HTERT-HM (cell line): ENCODE measurements around a stretch of chr2.

DNA sequence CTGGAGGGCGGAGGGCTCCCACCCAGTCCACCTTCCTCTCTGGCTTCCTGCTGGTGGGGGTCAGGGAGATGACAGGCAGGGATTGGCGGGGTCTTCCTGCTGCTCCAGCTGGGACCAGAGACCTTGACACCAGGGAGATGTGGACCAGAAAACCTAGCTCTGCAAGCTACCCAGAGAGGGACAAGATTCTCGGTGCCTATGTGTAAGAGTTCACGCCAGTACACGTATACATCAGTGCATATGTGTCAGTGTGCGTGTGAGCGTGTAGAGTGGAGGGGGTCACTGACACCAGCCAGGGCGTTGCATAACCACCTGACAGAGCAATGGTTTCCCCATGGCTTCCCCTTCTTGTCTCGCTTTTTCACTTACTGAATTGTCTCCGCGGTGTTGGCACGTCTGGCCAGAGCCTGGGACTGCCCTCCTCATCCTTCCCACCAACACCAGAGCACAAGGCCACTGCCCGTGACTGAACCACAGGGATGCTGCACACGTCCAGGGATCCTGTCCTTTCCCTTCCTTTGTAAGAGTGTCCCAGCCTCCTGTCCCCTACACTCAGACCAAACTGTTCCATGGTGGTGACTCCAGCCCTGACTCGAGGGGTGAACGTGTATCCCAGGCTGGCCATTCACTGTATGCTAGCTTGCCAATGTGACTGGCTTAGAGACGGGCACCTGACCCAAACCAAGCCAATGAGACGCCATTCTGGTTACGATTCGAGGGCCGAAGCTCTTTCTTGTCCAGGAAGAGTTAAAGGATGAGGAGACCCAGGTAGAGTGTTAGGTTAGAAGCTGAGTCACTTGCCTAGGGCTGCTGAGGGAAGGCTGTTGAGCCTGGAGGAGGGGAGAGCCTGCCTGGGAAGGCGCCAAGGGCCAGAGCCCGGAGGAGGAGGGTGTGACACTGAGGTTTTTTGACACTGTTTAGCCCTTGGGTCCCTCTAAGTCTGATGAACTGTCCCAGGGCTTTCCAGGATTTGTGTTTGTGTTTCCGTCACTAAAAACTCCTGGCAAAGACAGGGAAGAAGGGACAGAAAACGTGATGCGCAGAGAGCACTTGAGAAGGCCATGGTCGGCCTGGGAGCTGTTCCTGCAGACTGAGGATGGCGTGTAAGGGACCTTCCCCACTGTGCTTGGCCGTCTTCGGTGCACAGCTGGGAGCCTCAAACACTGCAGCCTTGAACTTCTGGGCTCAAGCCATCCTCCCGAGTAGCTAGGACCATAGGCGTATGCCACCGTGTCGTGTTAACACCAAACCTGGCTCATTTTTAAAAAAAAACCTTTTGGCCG, 16.2 kb upstream of the SEMA4C start:
- RRBS, result no CpG with 5 or more reads among the region's 35 CpGs

DNA sequence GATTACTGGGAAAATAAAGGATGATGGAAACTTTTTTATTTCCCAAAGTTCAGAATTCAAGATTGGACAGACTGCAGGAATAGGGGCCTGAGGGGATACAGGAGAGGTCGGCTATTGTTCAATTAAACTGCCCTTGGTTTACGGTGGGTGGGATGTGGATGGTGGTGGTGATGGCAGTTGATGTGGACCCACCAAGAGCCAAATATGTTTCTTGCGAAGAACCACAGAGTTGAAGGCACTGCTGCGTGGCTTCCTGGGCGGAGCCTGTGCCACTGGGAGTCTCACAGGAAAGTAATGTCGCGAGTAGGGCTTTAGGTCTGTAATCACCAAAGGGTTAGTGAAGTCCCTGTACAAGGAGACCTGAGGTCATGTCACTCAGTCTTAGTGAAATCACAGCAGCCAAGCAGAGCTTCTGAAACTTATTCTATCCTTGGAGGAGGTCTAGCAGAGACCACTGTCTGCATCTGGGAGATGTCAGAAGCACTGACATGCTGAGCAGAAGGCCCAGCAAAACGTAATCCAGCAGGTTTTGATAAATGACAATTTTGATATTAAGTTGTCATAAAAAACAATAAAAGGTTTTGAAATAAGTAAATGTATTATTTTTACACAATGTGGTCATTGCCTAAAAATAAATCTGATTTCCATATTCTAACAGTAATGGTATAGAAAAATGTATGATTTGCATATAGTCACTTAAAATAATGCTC, 46.1 kb downstream of the FAHD2B start:
- RRBS, result no CpG with 5 or more reads among the region's 8 CpGs

GRCh38 chr2:97192807-97193518, 80.0 kb downstream of the ANKRD36 start:
- RRBS, result no CpG with 5 or more reads among the region's 9 CpGs

GRCh38 chr2:97194668-97195123, 81.7 kb downstream of the ANKRD36 start:
- RRBS, result no CpG with 5 or more reads among the region's 6 CpGs

- RRBS, result no CpG with 5 or more reads among the region's 13 CpGs
Observed at GRCh38 chr2:97202027-97202744, 89.2 kb downstream of the ANKRD36 start.

DNA sequence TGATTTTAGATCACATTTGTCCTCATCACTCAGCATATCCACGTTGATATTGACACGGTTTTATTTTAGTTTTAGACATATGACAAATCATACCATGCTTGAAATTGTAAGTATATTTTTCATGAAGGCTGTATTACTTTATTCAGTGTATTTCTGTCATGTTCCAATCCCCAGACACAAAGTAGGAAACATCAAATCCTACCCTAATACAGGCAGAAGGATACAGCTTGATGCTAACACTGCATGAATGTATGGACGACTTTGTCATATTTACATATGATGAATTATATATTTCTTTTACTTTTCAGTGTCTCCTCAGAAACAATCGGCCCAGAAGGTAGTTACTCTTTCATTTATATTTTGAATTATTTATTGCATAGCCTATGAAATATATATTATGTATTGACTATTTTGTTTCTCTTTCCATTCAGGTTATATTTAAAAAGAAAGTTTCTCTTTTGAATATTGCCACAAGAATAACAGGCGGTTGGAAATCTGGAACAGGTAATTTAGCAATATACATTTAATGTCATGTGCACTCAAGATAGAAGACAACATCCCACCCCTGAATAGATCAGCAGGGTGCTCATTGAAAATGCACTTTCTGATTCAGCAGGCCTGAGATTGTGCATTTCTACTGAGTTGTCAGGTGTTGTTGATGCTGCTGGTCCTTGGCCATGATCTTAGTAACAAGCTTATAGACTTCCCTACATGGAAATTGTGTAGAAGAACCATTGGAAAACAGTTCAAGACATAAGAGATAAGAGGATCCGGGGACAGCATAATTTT, 104.1 kb downstream of the ANKRD36 start:
- RRBS, result no CpG with 5 or more reads among the region's 6 CpGs

- RRBS, result no CpG with 5 or more reads among the region's 9 CpGs
Observed at GRCh38 chr2:97539946-97540756, 49.5 kb downstream of the ANKRD36B start.

DNA sequence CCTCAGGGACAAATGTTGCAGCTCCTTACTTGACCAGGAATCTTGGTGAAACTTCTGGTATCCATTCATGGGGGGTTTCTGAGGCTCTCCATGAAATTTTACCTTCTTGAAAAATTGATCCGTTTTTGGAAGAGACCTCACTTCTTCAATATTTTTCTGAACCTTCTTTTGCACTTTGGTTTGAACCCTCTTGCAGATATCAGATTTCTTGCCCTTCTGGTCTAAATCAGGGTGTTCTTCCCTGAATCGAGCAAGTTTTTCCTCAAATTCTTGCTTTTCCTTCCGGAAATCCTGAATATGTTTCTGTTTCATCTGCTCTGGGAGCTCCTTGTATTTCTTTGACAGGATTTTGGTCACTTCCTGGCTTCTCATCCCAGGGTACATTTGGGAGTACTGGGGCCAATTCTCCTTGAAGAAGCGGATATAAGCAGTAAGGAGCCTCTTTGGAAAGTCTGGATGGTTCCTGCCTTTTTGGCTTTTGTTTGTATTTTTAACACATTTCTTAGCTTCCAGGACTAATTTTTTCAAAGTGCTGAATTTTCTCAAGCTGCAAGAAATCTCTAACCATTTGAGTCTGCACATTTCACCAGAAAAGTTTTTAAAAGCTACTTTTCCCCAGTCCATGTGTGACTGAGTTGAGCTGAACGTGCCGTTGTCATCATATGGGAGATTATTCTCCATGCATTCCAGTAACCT, 8.7 kb upstream of the COX5B start:
- RRBS, result no CpG with 5 or more reads among the region's 6 CpGs

DNA sequence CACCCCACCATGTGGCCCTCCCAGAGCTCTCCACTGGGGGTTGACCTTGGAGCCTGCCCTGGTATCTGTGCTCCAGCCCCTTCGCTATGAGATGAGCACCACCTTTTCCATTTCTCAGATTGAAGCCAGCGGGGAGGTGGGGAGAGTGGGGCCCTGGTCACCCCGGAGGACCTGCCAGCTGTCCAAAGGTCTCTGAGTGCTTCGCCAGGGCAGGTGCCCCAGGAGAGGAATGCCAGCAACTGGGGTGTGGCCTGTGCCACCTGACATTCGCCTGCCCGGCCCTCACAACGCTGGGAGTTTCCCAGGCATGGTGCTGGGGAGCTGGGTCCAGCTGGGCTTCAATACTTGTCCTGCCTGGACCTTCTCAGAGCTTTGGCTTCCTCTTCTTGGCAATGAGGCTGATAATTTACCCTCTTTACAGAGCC, 5.9 kb upstream of the ZAP70 start:
- RRBS, result 13% methylated on average over 3 of the region's 7 CpGs

DNA sequence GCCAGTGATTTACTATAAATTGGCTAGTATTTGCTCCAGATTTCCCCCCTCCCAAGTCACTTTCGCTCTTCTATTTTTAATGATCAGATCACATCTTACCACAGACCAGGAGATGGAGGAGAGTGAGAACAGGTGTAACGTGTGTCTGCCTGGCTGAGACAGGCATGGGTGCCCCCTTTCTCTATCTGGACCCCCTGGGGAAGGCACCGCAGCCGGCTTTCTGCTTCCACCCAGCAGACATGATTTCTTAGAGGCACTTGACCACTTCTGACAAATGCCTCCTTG, 46.8 kb downstream of the ZAP70 start:
- RRBS, result no CpG with 5 or more reads among the region's 4 CpGs

GRCh38 chr2:97760488-97761387, 47.4 kb downstream of the ZAP70 start:
- RRBS, result no CpG with 5 or more reads among the region's 27 CpGs

- RRBS, result no CpG with 5 or more reads among the region's 19 CpGs
Observed at GRCh38 chr2:97788028-97789188, 75.0 kb downstream of the ZAP70 start.

- RRBS, result no CpG with 5 or more reads among the region's 3 CpGs
Observed at GRCh38 chr2:97838994-97839313, 125.6 kb downstream of the ZAP70 start.

DNA sequence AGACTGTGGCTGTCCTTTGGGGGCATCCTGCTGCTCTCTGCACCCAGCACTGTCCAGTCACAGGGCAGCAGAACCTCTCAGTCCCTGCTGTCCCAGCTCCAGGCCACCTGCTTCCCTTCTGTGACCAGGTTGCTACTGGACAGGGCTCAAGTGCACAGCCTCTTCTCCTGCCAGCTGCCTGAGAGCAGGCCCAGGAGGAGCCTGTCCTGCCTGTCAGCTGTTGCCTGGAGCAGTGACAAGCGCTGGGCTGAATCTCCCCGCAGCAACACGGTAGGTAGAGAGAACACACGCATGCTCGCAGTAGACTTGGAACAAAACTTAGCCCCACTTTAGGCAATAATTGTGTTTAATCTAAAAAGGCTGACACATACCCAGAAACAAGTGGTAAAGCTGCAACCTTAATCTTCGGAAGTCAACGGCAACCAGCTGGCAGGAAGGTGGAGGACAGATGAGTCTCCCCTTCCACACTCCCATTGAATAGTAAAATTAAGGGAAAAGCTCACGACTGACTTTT, 41.0 kb upstream of the TMEM131 start:
- RRBS, result no CpG with 5 or more reads among the region's 8 CpGs

DNA sequence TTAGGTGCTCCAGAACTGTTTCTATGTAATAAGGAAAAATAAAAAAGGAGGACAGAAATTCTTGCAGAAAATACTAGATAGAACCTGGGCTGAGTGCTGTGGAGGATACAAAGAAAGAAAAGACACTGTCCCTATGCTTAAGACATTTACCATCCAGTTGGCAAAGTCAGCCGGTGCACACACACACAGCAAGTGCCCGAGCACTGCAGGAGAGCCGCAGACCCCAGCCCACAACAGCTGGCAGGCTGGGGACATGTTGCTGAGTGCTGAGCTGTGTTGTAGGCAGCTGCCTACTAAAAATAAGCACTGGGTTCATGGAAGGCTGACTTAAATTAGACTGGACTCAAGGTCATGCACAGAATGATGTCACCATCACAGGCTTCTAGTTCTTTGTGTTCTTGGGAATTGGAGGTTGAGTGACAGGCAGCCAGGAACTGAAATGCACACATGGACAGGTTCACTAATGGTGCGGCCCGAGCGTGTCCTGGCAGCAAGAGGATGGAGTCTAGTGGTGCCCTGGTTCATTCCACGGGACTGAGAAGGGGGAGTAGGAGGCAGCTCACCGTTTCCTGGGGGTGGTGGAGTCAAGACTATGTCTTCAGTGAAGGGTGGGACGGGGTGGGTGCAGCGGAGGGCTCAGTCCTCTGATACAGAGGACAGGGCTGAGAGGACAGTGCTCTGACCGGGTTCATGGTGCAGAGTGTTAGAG, 71.3 kb downstream of the VWA3B start:
- RRBS, result no CpG with 5 or more reads among the region's 11 CpGs

DNA sequence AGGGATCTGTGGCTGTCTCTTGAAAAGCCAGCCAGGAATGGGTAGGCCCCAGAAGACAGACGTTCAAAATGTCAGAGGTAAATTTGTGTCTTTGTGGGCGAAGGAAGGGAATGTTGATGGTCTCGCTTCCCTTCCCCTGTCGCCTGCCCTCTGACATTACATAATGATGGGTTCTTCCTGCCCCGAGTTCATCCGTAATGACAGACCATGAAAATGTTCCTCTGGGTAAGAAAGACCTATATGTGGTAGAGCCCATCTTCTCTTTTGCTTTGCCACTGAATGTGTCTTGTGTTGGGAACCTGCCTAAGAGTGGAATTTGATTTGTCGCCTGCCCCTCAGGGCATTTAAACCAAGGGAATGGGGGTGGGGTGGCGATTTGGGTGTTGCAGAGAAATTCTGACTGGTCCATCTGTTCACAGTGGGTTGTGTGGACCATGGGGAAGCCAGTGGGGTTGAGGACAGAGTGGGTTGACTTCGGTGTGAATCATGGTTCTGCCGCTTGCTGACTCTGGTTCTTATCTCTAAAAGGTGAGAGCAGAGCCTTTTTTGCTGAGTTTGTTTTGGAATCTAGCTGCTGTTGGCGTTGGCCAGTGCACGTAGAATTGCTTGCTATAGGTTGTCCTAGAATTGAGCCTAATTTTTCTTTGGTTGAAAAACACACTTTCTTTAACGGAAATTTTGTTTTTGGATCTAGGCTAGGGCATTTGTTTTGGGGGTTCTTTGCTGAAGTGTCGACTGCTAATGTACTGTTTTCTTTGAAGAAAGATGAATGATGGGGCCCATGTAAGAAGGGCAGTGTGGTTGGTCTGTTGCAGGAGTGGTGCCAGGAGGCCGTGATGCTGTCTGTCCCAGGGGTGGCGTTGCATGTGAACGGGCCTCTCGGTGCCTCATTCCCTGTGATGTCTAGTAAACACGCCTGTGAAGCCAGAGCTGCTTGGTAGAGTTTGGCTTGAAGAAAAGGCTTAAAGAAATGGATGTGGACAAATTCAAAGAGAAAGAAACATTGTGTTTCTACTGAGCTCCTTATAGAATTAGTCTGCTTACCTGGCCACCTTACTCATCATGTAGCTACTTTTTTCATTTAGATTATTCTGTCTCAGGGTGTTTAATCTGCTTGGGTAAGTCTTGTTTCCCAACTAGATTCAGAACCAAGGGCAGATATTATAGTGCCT, 1.4 kb downstream of the INPP4A start:
- RRBS, result no CpG with 5 or more reads among the region's 19 CpGs

DNA sequence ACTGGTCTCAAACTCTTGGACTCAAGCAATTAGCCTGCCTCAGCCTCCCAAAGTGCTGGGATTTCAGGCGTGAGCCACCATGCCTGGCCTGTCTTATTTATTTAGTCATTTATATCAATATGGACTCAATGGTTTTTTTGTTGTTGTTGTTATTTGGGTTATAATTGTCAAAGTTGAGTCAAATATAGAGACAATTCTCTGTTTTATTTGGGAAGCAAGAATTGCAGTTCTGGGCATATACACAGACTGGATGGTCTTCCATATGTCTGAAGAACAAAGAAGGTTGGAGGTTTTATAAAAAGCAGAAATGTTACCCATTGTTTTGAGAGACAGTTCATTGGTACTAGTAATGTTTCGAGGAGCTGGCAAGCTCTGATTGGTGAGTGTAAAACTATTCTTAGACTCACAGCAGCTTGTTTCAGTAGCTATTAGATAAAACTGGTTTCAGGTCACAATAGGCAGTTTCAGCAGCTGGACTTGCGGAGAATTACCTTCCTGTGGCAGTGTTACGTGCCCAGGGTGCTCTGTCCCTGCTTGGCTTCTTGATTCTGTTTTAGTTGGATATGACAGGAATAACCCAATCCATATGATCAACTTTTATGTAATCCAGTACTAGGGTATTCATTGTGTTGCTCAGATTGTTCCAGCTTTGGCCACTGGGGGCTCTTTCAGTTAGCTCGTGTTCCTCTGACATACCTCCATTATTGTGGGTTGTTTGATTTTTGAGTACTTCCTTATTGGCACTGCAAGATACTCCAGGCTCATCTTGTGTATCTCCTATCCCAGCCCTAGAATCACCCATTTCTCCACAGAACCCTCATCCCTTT, 43.0 kb downstream of the INPP4A start:
- RRBS, result no CpG with 5 or more reads among the region's 5 CpGs

DNA sequence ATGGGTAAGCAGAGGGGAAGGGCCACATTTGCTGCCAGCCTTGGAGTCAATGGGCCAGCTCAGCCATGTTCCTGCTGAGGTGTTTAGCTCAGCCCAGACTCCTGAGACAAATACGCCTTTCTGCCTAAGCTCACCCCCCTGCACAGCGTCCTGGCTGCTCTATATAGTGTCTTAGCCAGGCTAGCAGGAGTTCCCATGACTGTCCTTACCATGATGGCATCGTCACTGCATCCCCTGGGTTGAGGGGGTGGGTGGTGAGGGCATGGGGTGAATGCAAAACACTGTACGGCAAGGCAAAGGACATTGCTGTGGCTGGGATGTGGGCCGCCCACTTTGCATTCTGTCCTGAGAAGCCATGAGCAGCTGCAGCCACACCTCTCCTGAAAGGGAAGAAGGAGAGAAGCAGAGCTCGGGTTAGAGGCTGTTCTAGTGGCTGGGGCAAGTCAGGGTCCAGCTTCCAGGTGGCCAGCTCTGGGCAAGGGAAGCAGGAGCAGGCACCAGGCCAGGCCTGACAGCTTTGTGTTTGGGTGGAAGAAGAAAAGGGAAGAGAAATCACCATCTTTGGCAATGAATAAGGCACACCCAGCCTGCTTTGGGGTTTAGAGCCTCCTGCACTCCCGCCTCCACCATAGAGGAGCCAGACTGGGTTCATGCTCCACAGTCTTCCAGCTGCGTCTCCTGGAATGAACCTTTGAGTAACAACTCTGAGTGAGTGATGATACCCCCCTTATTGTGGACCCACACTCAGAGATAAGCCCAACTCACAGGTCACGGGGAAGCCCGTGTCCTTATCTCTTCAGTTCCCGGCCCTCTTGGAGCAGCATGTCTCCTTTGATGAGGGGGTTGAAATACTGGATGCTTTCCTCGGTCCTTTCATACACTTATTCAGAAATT, 63.3 kb downstream of the INPP4A start:
- RRBS, result no CpG with 5 or more reads among the region's 12 CpGs

DNA sequence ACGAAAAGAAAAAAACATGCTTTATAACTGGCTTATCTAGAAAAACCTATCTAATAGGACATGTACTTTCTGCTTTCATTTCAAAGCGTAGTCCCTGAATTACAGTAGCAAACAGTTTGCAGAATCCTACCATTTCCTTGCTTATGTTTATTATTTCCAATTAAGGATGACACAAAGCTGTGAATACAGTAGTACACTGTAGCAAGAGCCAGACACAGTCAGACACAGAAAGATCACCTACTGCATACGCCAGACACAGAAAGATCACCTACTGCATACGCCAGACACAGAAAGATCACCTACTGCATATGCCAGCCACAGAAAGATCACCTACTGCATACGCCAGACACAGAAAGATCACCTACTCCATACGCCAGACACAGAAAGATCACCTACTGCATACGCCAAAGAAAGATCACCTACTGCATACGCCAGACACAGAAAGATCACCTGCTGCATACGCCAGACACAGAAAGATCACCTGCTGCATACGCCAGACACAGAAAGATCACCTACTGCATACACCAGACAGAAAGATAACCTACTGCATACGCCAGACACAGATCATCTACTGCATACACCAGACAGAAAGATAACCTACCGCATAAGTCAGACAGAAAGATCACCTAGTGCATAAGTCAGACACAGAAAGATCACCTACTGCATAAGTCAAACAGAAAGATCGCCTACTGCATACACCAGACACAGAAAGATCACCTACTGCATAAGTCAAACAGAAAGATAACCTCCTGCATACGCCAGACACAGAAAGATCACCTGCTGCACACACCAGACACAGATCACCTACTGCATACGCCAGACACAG, 25.9 kb downstream of the COA5 start:
- RRBS, result no CpG with 5 or more reads among the region's 15 CpGs

GRCh38 chr2:98637350-98638214, 29.2 kb downstream of the UNC50 start:
- RRBS, result no CpG with 5 or more reads among the region's 10 CpGs